Right ventricle myocardium (tissue), 1 donor: ENCODE data around the gene DNAAF5.

DNA sequence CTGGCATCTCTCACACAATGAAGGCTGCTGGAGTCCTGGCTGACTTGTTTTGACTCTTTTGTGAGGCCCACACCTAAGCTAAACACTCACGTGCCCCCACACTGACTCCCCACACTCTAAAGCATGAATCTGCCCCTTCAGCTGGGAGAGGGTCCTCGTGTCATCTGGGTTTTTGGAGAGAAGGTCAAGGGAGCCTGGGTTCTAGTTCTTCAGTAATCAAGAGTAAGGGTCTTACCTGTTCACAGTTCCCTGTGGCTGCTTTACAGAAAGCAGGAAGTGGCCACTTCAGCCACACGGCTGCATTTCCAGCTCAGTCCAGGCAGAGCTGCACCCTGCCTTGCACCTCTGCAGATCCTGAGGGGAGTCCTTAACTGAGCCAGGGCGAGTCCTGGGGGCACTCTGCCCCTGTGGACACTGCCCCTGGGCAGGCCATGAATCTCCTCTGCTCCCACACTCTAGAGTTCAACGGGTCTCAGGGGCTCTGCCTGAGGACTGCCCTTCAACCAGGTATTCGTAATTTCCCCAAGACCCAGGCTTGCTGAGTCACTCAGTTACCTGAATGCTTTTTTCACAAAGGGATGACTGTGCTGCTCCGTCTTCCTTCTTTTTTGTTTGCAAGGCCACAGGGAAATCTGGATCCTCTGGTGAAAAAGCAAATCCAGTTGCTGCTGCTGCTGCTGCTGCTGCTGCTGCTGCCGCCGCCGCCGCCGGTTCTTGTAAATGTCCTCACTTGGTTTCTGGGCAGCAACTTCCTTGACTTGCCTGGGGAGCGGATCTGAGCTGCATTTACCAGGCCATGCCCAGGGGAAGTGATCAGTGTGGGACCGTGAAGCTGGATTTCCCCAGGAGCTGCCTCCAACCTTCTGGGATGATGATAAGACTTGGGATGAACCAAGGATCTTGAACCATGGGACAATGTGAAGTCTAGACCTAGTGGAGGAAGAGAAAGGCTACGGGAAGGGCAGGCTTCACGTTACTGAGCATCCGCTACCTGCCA, 157.3 kb upstream of the FAM20C start:
- PRO-cap, 2 experiments: no peak in any of the 2 experiments

DNA sequence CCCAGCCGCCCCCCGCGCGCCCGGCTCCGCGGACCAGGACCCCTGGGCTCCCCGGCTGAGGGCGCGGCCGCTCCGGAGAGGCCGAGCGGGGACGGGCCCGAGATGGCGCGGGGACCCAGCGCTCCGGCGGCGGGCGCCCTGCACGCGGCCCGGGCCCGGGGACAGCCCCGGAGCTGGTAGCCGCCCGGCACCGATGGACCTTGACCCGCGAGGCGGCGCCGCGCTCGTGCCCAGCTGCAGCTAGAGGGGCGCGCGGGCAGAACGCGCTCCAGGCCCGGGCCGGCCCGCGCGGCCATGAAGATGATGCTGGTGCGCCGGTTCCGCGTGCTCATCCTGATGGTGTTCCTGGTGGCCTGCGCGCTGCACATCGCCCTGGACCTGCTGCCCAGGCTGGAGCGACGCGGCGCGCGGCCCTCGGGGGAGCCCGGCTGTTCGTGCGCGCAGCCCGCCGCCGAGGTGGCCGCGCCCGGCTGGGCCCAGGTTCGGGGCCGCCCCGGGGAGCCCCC, 588 bp downstream of the FAM20C start:
- PRO-cap, 2 experiments: no peak in any of the 2 experiments

DNA sequence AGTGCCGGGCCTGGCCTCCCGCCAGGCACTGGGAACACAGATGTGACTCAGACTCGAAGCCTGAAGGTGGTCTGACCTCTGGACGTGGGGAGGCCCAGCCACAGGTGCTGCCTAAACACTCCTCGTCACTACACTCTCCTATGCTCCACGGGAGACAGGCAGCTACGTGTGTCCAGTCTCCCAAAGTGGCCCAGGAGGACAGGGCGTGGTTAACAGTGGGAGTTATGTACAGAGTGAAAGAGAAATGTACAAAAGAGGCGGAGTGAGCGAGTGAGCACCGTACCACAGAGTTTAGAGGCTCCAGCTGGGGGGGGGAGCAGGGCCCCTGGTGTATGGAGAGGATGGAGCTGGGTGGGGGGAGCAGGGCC, 22.5 kb downstream of the FAM20C start:
- PRO-cap, 2 experiments: no peak in any of the 2 experiments

DNA sequence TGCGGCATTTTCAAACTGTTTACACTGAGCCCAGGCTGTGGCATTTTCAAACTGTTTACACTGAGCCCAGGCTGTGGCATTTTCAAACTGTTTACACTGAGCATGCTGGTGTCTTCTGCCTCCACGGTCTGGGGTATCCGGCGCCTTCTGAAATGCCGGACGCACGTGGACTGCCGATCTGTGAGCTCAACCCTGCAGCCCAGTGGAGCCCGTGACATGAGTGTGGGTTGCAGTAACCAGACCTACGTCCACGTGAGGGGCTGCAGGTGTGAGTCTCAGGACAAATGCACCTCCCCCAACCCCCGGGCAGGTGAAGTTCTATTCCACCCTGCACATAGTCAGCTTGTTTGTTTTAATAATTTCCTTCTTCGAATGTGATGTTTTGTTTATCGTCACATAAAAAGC, 42.8 kb downstream of the FAM20C start:
- PRO-cap, 2 experiments: no peak in any of the 2 experiments

DNA sequence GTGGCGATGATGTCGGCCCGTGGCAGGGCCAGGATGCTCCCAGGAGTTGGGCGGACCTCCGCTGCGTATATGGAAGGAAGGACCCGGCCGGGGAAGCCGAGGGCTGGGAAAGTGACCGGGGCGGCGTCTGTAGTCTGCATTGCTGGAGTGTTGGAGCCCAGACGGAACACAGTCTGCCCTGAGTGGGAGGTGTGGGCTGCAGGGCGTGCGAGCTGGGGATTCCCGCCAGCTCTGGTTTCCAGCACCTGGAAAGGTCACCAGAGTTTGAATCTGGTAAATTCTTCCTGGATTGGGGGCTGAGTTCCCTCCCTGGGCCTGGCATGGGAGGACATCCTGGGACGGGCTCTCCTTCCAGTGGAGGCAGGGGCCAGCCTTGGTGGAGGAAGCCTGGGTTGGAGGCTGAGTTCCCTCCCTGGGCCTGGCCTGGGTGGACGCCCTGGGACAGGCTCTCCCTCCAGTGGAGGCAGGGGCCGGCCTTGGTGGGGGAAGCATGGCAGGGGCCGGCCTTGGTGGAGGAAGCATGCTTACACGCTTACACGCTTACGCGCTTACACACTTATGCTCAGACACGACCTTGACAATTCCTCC, 44.8 kb upstream of the FOXL3 start:
- PRO-cap, 2 experiments: no peak in any of the 2 experiments

DNA sequence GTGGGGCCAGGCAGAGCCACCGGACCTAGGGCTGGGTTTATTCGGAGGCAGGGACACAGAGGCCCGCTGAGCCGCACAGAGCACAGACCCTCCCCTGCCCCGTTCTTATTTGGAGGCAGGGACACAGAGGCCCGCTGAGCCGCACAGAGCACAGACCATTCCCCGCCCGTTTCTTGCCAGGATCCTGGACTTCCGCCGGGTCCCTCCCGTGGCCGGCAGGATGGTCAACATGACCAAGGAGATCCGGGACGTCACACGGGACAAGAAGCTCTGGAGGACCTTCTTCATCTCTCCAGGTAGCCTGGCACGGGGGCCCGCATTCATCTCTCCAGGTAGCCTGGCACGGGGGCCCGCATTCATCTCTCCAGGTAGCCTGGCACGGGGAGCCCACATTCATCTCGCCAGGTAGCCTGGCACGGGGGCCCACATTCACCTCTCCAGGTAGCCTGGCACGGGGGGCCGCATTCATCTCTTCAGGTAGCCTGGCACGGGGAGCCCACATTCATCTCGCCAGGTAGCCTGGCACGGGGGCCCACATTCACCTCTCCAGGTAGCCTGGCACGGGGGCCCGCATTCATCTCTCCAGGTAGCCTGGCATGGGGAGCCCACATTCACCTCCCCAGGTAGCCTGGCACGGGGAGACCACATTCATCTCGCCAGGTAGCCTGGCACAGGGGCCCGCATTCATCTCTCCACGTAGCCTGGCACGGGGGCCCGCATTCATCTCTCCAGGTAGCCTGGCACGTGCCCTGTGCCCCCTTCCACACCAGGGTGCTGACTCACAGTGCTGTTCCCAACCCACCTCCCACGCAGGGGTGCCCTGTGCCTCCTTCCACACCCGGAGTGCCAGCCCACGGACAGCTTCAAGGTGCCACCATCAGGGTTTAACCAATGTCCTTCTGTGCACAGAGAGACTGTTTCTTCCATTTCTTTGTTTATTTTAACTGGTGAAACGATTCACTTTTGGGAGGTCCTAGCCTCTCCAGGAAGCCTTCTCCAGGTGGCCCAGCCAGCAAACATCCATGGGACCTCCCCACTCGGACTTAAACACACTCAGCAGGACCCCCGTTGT, 41.5 kb upstream of the FOXL3 start:
- PRO-cap, 2 experiments: no peak in any of the 2 experiments

DNA sequence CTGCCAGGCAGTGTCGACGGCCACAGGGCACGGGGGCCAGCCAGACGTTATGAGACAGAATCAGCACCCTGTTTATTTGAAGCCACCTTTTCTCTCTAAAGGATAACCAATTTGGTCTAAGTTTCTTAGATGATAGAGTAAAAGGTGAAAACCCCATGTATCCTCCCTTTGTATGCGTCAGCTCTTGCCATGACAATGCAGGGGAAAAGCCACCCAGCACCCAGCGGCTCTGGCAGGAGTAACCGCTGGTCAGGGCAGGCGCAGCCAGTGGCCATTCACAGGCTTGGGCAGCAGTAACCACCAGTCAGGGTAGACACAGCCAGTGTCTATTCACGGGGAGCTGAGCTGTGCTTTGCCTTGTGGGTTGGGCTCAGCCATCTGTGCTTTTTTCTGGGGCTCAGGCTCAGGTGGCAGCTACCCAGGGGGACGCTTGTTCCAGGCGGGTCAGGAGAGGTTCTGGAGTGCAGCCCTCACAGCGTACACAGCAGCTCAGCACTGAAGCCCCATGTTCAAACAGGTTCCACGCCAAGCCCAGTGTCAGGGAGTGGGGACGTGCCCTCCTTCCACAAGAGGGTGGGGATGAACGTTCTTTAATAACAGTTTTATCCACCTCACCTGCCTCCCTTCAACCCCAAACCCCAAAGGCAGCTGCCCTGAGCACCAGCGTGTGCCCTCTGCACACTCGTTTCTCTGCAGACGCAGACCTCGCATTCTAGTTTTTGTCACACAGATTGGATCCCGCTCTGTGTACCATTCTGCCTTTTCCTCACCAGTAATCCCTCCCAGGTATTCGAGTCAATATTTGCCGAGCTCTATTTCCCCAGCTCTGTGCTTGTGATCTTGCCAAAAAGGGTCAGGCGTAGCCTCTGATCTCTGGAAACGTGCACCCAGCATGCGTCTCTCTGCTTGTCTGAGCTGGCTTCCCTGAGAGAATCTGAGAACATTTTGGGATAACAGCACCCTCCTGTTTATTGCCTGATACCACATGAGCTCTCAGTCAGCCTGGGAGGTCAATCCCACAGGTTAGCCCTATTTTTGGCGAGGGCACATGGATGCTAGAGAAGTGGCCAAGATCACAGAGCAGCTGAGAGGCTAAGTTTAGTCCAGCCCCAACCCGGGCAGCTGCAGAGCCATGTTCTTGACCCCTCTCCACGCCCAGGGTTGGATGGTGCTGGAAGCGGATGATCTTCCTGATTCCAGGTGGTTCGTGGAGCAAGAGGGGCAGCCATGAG, 28.7 kb downstream of the FOXL3 start:
- PRO-cap, 2 experiments: no peak in any of the 2 experiments

- PRO-cap, 2 experiments: no peak in any of the 2 experiments
These were observed 33.8 kb downstream of the FOXL3 start for GRCh38 chr7:323765-324262.

DNA sequence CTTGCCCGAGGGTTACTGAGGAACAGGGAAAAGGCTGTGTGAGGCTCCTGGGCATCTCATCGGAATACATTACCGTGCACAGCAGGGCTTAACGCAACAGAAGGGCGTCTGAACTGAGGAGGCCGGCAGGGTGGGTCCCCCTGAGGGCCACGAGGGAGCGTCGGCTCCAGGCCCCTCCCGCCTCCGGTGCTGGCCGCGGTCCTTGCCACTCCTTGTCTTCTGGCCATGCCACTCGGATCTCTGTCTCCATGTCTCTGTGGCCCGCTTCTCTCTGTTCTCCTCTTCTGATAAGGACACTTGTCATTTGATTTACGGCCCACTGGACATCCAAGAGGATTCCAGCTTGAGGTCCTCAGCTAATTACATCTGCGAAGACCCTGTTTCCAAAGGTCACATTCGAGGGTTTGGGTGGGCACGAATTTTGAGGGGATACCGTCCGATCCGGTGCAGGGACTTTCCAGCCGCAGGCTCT, 50.7 kb downstream of the FOXL3 start:
- PRO-cap, 2 experiments: no peak in any of the 2 experiments

- PRO-cap, 2 experiments: no peak in any of the 2 experiments
These were observed 84.9 kb downstream of the PDGFA start for GRCh38 chr7:434701-435106.

- PRO-cap, 2 experiments: no peak in any of the 2 experiments
These were observed 67.5 kb downstream of the PDGFA start for GRCh38 chr7:451938-452853.

DNA sequence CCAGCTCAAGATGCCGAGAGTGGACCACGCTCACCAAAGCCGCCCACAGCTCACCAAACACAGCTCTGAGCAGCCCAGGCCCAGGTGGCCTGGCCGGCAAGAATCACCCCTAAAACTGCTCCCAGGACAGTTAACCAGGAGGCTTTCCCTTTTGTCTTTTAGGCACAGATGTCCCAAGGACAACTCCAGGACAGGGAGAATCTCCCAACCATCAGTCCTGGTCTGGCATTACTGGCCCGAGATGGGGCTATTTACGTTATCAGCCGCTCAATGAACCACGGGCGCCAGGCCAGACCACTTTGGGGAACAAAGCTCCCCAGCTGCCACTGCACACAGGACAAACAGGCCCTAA, 5.2 kb downstream of the PDGFA start:
- PRO-cap, 2 experiments: no peak in any of the 2 experiments

DNA sequence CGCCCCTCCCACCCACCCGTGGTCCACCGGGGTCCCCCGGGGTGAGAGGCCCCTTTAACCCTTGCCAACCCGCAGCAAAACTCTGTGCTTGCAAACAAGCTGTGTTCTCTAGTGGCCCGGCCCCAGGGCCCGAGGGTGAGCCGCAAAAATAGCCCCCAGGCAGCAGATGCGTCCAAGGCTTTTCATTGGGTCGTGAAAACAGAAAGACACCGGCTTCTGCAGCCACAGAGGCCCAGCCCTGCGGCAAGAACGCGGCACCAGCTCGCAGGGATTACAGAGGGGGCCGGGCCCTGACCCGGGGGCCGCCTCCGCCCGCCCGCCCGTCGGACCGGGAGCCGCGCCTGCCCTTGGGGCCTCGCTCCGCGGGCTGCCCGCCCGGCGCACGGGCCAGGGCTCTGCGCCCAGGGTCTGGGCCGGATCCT, 3.0 kb downstream of the PDGFA start:
- PRO-cap, 2 experiments: peak in 1 of 2 experiments; most common plus-strand start position 225 of the sequence (in 1)

DNA sequence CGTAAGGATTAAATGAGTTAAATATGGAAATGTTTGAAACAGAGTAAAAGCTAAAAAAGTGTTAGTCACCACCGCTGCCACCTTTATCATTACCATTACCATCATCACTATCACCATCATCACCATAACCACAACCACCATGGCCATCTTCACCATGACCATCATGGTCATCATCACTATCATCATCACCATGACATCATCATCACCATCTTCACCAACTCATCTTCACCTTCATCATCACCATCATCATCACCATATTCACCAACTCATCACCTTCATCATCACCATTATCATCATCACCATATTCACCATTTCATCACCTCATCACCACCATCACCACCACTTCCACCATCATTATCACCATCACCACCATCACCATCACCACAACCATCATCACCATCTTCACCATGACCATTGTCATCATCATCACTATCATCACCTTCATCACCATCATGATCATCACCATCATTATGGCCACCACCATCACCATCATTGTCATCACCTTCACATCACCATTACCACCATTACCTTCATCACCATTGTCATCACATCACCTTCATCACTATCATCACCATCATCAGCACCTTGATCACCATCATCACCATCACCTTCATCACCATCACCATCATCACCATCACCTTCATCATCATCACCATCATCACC, 46.5 kb upstream of the PDGFA start:
- PRO-cap, 2 experiments: no peak in any of the 2 experiments

GRCh38 chr7:568056-569030, 48.7 kb upstream of the PDGFA start:
- PRO-cap, 2 experiments: no peak in any of the 2 experiments

- PRO-cap, 2 experiments: no peak in any of the 2 experiments
These were observed 83.8 kb upstream of the PDGFA start for GRCh38 chr7:603086-604143.

GRCh38 chr7:654012-655071, 72.2 kb upstream of the DNAAF5 start:
- PRO-cap, 2 experiments: no peak in any of the 2 experiments

DNA sequence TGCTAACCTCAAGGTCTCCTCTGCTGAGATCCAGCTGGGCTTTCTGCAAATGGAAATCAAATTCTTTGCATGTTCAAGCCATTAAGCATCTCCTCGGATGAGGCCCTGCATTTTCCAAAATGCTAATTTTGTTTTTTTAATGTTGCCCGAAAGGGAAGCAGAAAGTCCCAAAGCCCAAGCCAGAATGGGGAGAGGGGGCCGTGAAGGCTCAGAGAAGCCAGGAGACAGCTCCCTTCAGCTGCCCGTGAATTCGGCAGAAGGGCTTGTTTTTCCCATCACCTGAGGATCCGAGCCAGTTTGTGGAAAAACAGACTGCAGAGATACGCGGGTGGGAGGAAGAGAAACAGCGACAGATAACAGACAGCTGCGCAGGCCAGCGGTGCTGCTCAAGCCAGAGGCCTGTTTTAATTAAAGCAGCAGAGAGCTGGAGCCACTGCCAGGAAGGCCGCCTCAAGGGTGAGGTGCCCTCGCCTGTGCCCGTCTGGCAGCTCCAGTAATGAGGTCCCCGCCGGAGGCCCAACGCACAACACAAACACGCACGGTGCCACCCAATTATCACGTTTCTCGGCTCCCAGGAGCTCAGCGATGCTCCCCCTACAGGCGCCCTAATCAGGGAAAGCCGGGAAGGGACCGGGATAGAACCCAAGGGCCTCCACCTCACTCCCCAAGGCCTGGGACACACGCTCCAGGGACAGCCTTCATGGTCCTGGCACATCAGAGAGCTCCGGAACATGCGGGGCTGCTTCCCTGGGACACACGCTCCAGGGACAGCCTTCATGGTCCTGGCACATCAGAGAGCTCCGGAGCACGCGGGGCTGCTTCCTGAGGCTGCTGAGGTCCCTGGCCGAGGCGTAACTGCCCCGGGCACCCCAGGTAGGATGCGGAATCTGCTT, 60.7 kb upstream of the DNAAF5 start:
- PRO-cap, 2 experiments: peak in 2 of 2 experiments; most common plus-strand start position 433 of the sequence (in 2); most common minus-strand start position 473 of the sequence (in 1)

DNA sequence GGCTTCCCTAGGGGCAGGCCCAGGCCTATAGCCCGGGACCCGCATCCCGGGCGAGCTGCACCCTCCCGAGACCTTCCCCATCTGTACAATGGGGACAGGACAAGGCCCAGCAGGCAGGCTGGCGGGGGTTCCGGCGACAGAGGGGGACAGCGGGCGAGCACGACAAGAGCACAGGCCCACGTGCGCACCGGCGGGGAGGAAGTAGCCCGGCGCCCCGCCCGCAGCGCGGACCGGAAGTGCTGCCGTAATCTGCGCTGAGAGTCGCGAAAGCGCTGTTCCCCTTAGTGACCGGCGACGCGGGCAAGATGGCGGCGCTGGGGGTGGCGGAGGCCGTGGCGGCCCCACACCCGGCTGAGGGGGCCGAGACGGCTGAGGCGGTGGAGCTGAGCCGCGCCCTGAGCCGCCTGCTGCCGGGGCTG, at the start of gene DNAAF5:
Gene DNAAF5 (plus strand): TSS at position 284 of the 419 bp plus-strand sequence.
- PRO-cap, 2 experiments: peak in 2 of 2 experiments; most common plus-strand start position 284 of the sequence (in 2); most common minus-strand start position 203 of the sequence (in 2)

DNA sequence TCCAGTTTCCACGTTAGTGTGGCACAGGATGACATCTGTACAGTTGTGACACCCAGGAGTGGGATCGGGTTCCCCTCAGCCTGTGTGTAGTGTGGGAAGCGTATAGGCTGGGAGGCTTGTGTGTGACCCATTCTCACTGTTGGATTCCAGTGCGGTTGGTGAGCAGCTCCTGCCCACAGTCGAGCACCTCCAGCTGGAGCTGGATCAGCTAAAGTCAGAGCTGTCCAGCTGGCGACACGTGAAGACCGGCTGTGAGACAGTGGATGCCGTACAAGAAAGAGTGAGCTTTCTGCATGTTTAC, 18.7 kb upstream of the GET4 start:
- PRO-cap, 2 experiments: no peak in any of the 2 experiments